Hair follicular keratinocyte (primary cell): Measurements from ENCODE around the genes PLA2G7, CD2AP and ADGRF4.

DNA sequence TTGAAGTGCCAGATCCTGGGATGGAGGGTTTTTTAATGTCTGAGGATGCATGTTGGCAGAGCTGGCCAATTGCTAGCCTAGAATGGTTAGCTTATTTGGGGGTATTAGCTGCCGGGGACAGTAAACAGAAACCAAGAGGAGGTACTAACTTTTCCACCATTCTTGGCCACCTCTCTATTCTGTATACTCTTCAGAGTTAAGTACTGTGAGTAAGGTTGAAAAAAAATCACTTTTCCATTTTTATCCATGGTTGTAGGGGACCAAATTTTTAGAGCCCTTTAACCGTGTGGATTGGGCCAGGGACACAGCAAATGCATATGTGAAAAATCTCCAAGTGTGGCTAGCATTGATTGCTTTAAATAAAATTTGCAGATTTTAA, 10.5 kb downstream of the CDC5L start:
- RAMPAGE, long total RNA = no peak

DNA sequence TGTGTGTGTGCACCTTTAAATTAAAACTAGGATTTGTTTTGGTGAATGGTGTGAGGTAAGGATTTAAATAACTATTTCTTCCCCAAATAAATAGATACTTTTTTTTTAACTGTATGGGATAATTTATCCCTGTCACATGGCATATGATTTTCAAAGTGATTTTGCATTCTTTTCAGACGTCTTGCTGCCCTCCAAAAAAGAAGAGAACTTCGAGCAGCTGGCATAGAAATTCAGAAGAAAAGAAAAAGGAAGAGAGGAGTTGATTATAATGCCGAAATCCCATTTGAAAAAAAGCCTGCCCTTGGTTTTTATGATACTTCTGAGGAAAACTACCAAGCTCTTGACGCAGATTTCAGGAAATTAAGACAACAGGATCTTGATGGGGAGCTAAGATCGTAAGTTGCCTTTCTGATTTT, 16.1 kb downstream of the CDC5L start:
- RAMPAGE, long total RNA = no peak

- RAMPAGE, long total RNA = no peak
Measured at GRCh38 chr6:45062292-45063062, 265.7 kb upstream of the RUNX2 start.

GRCh38 chr6:45370036-45370648, 7.6 kb downstream of the SUPT3H start:
- RAMPAGE, long total RNA = no peak

- RAMPAGE, long total RNA = no peak
Measured at GRCh38 chr6:45437200-45437644, 59.5 kb upstream of the SUPT3H start.

GRCh38 chr6:45445693-45446371, 68.1 kb upstream of the SUPT3H start:
- RAMPAGE, long total RNA = no peak

DNA sequence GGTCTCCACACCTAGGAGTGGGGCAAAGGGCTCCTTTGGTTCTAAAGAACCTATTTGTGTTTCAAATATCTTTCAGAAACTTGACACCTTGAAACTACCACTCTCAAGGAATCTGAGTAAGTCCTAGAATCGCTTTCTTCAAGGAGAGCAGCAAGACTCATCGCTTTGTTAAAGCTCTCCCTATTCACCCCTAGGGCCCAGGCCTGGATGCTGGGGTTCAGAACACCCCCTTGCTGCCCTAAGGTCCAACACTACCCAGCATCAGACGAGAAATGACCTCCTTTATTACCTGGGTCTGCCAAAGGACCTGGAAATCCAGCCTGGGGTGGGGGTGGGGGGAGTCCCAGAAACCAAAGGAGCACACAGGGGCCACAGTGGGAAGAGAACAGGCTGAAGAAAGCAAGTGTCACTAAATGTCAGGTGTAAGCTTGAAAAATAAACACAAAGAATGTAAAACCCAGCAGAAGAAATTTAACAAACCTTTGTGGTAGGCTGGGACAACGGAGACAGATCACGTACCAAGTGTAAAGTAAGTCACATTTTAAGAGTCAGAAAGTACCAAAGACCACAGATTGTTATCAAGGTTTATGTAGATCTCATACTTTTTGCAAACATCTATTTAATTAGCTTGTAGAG, 1.8 kb downstream of the CLIC5 start:
- RAMPAGE, long total RNA = no peak

DNA sequence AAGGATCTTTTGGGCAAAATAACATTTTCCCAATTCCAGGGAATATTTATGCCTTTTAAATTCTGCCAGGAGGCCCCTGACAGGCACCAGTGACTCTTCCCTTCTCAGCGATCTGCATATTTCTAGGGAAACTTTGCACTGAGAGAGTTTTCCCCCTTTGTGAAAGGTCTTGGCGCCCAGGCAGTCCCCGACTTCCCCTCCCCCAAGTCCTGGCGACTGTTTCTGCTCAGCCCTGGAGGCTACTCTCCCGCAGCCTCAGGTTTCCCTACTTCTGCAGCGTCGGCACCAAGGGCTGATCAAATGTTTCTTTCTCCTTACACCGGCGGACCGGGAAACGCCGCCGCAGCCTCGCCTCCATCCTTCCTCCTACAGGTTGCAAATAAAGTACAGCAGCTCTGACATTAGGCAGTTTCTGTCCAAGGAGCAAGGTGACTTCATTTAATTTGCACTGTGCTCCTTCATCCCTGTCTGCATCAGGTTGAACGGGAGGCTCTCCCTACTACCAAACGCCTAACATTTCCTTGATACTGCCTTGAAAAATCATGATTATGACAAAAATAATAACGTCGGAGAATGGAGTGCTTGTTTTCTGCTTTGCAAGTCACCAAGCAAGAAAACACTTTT, 1.2 kb downstream of the CLIC5 start:
- RAMPAGE, long total RNA = no peak

- RAMPAGE, long total RNA = no peak
Measured at GRCh38 chr6:46161018-46161760, 9.6 kb downstream of the ENPP5 start.

DNA sequence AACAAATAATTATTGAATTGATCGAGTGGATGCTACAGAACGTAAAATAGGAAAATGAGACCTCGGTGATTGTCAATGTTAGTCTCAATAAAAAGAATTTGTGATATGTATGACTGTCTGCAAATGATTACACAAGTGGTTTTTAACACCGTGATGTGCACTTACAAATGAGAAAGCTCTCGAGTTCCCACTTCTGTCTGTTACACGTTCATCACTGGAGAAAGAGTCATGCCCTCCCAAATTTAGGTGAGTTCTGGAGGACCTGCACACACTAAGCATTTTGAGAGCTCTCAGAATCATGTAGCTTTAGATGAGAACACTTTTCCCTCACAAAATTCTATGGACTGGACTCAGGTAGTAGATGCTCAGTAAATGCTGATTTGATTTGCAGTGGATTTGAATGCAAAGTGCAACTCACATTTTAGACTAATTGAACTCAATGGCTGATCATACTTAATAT, 1.8 kb downstream of the RCAN2 start:
- RAMPAGE, long total RNA = no peak

GRCh38 chr6:46502282-46503300, 11.3 kb upstream of the RCAN2 start:
- RAMPAGE, long total RNA = no peak

- RAMPAGE, long total RNA = no peak
Measured at GRCh38 chr6:46509974-46510301, 18.7 kb upstream of the RCAN2 start.

DNA sequence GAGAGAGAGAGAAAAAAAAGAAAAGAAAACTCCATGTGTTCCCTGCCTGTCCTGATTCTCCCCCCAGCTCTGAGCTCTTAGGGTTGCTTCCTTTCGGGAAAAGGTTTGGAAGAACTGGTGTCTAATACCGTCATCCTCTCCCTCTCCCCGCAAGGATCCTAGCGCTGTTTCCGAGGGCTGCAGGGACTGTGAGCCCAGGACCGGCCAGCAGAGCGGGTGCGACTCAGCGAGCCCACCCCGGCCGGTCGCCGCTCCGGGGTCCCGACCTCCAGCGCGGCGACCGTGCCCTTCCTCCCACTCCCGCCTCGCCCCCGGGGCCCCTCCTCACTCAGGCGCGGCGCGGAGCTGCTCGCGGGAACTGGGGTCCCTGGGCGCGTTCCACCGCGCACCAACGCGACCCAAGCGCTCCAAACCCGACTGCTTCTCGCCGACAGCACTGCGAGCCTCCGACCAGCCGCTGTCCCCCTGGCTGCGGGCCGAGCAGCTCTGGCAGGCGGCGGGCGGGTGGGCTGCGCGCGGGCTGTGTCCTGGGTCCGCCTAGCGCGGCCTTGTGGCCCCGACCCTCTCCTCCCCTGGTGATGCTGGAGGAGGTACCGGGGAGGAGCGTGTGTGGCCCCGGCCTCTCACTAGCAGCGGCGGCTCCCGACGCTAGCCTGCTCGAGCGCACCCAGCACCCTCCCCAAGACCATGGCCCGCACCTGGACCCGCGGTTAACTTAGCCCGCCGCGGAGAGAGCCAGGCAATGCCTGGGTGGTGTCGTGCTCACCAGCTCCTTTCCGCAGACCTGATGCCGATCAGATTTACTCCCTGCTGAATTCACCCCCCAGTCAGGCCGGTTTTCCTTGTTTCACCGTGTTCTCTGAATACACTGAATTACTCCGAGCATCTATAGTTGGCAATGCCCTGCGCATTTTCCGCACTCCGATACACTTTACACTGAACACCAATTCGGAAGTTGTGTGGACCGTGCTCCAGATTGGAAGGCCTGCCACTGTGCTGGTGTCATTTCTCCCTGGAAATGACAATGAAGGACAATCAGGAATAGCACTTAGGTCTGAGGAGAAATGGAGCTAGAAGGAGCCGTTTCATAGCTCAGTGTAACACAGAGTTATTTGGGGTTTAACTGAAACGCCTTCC, at the start of gene PLA2G7:
TSS of gene PLA2G7 (minus strand) at position 524 of the 1,137 bp plus-strand sequence.
- RAMPAGE, long total RNA = no peak

- RAMPAGE, long total RNA = no peak
Measured at GRCh38 chr6:47044147-47044918, 2.2 kb upstream of the ADGRF1 start.

DNA sequence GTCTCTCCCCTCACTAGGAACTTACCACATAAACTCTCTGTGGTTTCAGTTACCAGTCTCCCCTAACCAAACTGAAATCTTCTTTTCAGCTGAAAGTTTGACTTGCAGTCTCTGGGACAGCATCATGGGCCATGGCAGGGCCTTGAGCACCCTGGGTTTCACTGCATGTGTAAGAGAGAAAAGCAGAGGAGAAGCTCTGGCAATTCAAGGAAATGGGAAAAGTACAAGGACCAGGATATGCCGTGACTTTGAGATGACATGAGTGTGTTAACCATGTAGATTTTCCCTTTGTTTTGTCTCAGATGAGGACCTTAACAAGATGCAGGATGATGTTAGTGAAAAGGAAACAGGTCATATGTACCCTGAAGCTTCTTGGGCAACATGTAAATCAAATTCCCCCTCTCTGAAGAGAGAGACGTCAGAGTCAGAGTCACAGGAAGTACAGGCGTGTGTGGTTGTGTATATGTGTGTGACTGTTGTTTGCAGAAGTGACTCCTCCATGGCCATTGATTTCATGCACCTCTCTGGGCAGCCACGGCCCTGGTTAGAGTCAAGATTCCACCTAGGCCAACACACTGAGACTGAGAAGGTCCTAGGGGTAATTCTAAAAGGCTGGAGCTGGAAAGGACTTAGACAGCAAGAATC, 106.2 kb downstream of the TNFRSF21 start:
- RAMPAGE, long total RNA = no peak

DNA sequence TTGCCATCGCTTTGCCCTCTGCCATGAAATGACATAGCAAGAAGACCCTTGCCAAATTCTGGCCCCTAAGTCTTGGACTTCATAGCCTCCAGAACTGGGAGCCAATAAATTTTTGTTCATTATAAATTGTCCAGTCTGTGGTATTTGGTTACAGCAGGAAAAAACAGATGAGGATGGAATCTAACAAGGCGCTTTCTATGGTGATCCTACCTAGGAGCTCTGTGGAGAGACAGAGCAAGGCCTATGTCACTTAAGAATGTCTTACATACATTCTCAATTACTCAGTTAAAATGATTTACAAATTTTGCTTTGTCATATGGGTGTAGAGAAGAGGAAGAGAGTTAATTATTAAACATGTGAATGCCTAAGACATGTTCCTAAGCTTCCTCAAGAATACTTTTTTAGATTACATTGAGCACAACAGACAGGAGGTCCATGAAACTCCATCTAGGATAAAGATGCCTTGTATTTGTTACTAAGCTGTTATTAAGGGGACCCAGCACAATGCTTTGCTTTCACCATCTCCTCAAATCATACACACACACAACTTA, 70.4 kb upstream of the CD2AP start:
- RAMPAGE, long total RNA = no peak

- RAMPAGE, long total RNA = no peak
Measured at GRCh38 chr6:47477324-47477857, at the start of gene CD2AP. CD2AP (plus strand) TSS chr6:47477789.

DNA sequence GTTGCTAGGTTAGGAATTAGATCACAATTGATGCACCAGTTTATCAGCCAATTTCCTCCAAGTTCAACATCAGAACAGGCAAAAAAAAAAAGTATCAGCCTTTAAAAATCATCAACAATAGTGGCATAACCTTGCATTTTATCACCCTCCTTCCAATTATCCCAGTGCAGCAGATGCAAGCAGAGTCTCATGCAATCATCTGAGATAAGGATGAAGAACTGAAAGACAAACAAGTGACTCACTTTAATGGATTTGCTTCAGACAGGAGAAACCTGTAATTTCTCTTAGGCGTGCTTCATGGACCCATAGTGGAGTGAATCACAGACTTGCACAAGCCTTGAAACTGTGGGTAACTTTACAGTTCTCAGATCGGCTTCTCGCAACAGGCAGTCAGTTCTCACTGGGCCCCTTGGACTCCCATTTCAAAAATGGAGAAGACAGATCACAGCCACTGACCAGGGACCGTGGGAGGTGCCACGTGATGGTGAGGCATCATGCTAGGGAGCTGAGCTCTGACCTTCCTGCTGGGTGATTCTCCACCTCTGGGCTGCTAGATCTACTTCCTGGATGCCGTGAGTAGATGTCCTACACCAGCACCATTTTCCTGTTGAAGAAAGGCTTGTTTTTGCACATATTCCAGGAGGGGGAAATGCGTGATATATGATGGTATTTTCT, at the start of gene ADGRF4:
TSS of gene ADGRF4 (plus strand) at position 358 of the 675 bp plus-strand sequence.
- RAMPAGE, long total RNA = no peak

DNA sequence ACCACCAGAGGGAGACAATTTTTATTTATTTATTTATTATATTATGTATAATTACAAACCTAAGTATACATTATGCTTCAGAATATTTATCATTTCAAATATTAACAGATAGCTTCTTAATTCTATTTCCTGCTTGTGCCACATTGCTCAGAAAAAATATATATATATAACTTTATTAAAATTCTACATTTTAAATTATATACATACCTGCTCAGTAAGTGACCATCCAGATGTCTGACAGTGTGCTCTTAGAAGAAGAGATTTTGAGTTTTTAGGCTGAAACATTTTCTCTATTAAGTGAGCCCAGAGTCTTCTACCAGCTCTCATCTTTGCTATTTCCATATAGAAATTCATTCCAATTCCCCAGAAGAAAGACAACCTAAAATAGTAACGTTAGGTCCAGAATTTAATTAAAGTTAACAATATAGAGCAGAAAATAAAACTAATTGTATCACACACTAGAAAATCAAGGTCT, 9.6 kb downstream of the MMUT start:
- RAMPAGE, long total RNA = no peak

DNA sequence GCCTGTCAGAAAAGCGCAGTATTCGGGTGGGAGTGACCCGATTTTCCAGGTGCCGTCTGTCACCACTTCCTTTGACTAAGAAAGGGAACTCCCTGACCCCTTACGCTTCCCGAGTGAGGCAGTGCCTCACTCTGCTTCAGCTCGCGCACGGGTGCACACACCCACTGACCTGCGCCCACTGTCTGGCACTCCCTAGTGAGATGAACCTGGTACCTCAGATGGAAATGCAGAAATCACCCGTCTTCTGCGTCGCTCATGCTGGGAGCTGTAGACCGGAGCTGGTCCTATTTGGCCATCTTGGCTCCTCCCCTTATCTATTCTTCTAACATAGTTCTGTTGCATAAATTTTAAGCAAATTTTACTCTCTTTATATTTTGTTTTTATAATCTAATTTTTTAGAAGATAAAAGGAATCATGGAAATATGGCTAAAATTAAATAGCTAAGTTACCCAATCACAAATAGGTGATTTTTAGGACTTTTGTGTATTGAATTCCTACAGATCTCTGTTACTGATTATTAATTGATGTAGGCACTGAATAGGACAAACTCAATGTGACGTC, 10.2 kb upstream of the PGK2 start:
- RAMPAGE, long total RNA = no peak